Mesangial cell (primary cell): ENCODE measurements around a stretch of chr7.

GRCh38 chr7:33553956-33554595 lies 351.3 kb upstream of the BMPER start:
- RAMPAGE, long total RNA, result no peak

DNA sequence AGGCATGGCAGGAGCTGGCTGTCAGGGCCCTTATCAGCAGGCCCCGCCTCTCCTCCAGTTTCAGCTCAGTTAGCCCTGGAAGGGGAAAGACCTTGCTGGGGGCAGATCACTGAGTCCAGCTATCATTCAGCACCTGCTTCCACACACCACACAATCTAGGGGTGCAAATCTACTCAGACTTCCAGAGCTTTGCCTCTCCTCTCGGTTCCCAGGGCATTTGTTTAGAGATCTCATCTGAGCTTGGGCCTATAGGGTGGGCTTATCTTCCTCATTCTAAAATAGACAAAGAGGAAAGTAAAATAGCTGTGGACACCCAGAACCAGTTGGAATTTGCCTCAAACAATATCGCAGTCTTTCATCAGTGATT lies 131.1 kb downstream of the BMPER start:
- RAMPAGE, long total RNA, result no peak

- RAMPAGE, long total RNA, result no peak
Observed at GRCh38 chr7:34158207-34158646, 252.9 kb downstream of the BMPER start.

- RAMPAGE, long total RNA, result no peak
Observed at GRCh38 chr7:35035461-35036148, 1.7 kb downstream of the DPY19L1 start.

DNA sequence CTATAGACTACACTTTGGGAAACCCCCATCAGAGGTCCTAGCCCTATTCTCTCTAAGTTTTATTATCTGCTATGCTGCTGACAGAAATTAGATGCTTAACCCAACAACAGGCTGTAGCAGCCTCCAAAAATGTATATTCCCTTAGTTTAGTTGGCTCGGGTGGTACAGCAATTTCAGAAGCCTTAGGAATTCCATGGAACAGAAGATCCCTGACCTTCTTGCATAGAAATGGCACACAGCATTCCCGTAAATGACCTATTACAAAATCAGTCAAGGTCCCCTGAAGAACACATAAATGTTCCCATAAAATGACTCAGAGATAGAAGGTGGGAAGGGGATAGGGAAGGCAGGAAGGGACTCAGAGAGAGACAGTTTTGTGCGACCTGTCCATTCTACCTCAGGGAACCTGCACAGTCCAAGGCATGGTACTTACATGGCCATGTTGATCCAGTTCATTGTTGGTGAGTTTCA lies 9.3 kb downstream of the TBX20 start:
- RAMPAGE, long total RNA, result no peak

- RAMPAGE, long total RNA, result no peak
Observed at GRCh38 chr7:35258010-35258483, 4.1 kb upstream of the TBX20 start.

- RAMPAGE, long total RNA, result no peak
Observed at GRCh38 chr7:35647105-35647682, 47.7 kb downstream of the HERPUD2 start.

DNA sequence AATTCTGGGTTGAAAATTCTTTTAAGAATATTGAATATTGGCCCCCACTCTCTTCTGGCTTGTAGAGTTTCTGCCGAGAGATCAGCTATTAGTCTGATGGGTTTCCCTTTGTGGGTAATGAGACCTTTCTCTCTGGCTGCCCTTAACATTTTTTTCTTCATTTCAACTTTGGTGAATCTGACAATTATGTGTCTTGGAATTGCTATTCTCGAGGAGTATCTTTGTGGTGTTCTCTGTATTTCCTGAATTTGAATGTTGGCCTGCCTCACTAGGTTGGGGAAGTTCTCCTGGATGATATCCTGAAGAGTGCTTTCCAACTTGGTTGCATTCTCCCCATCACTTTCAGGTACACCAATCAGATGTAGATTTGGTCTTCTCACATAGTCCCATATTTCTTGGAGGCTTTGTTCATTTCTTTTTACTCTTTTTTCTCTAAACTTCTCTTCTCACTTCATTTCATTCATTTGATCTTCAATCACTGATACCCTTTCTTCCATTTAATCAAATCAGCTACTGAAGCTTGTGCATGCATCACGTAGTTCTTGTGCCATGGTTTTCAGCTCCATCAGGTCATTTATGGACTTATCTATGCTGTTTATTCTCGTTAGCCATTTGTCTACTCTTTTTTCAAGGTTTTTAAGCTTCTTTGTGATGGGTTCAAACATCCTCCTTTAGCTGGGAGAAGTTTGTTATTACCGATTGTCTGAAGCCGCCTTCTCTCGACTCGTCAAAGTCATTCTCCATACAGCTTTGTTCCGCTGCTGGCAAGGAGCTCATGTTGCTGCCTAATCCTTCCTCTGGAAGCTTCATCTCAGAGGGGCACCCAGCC lies 30.5 kb downstream of the HERPUD2 start:
- RAMPAGE, long total RNA, result no peak

GRCh38 chr7:35694147-35694705 lies 709 bp downstream of the HERPUD2 start:
- RAMPAGE, long total RNA, result no peak

DNA sequence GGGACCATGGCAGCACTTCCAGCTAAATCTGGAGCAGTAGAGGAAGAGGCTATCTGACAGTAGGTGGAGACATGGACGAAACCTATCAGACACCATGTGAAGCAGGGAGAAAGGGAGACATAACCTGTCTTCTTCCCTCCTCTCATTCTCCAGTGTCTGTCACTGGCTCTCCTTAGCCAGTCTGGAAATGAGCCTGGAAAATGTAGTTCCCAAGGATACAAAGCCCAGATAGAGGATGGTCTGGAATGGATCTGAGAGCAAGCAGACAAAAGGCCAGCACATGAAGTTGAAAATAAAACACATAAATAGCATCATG lies 33.7 kb upstream of the HERPUD2 start:
- RAMPAGE, long total RNA, result no peak

DNA sequence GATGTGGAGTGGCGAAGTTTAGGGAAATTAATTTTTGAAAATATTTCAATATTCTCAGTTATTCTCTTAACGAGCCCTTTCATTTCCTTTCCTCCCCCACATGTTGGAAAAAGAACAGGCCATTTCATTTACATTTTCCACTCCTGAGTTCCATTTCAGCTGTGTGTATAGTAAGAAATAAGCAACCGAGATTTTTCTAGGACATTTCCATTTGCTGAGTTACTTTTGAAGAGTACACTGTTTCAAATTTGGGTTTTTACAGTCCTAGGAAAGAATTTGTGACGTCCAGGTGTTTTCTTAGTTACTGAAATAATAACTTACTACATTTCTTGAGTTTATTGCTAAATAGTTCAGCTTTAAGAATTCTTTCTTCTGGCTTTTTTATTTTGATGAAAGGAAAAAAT lies 1.2 kb downstream of the SEPTIN7 start:
- RAMPAGE, long total RNA, result no peak

GRCh38 chr7:35887873-35888190 lies 87.0 kb downstream of the SEPTIN7 start:
- RAMPAGE, long total RNA, result no peak

DNA sequence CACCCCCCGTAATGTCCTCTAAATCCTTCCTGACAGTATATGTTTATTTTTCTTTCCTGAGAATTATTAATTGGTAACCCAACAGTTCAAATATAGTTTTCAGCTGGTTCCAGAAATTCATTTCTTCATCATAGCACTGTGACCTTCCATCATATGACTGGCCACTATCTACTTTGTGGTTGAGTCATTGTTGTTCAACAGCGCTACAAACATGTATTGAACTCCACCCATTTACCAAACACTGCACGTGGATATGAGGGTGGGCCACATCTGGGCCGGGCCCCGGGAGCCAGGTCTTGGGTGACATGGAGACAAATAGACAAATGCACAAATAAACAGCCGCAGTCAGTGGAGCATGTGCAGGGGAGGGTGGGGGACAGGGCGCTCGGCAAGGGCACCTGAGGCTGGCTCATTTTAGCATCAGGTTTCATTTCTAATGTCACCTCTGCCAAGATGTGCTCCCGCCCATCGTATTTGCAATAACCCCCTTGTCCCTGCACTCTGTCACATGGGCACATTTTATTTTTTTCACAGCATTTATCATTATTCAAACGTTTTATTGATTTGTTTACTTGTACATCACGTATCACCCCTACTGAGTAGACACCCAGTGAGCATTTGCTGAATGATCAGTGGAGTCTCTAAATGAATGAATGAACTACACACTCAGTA lies 23.9 kb upstream of the EEPD1 start:
- RAMPAGE, long total RNA, result no peak

DNA sequence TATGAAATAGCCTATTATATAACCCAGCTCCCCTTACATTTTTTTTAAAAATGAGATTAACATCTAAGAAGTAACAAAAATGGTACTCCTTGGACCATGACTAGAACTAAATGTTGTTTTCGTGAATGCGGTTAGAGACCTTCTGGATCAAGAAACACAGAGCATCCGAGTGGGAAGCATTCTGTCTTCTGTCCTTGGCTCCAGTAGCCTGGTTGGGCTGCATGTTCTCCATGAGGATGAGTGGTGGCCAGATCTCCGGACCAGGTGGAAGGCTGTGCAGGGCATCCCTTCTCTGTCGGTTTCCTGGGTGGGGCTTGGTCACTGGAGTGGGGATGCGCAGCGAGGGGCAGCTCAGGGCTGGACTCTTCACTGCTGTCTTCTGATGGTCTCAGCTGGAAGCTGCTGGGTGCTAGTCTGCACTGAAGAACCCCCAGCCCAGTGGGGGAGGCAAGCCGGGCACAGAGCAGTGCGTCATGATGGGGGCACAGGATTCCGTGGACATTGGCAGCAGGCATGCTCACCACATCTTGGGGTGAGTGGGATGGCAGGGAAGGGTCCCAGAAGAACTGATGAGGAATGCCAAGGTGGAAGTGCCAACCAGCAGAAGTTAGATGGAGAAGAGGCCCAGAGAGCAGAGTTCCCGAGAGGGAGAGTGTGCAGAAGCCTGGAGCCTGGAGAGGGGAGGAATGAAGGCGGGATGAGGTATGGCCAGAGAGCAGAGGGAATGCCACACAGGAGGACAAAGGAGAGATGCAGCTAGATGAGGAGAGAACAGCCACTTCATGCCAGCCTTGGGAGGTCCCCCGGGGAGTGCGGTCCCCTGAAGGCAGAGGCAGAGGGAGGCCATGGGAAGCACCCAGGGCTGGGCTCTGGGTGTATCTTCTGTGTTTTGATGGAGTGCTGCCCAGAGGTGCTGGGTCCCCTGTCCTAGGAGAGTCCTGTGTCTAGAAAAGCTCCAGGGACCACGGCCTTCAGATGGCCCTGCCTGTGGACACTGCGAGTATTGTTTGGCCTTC lies 39.9 kb downstream of the EEPD1 start:
- RAMPAGE, long total RNA, result no peak

DNA sequence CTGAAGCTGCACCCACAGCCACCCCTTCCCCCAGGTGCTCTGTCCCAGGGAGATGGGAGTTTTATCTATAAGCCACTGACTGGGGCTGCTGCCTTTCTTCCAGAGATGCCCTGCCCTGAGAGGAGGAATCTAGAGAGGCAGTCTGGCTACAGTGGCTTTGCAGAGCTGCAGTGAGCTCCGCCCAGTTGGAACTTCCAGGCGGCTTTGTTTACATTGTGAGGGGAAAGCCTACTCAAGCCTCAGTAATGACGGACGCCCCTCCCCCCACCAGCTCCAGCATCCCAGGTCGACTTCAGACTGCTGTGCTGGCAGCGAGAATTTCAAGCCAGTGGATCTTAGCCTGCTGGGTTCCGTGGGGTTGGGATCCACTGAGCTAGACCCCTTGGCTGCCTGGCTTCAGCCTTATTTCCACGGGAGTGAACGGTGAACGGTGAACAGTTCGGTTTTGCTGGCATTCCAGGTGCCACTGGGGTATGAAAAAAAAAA lies 105.4 kb downstream of the EEPD1 start:
- RAMPAGE, long total RNA, result no peak

- RAMPAGE, long total RNA, result no peak
Observed at GRCh38 chr7:36261227-36261648, 105.8 kb downstream of the MATCAP2 start.

GRCh38 chr7:36298766-36299393 lies 68.2 kb downstream of the MATCAP2 start:
- RAMPAGE, long total RNA, result no peak

- RAMPAGE, long total RNA, result no peak
Observed at GRCh38 chr7:36312358-36313038, 54.5 kb downstream of the MATCAP2 start.

GRCh38 chr7:36390802-36391001 lies 1.0 kb downstream of the ANLN start:
- RAMPAGE, long total RNA, result no peak

DNA sequence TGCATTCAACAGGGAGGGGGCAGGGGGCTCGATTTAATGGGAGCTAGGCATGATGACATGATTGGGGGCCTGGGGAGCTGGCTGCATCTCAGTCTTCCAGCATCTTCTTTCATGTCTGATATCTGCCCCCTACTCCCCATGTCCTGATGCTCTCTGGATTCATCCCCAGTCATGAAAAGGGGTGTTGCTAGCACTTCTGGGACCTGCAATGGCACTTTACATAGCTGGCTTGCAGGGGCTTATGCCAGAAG lies 95.0 kb downstream of the AOAH start:
- RAMPAGE, long total RNA, result no peak